Heart right ventricle (tissue), 2 donors: Measurements from ENCODE around the genes ACACA, EPOP and CISD3.

GRCh38 chr17:37406028-37407350 lies at the start of gene ACACA:
Gene ACACA (minus strand): TSS chr17:37406836.
- PRO-cap, 2 experiments, result peak in 2 of 2 experiments; most common plus-strand start chr17:37406890 (in 2); most common minus-strand start chr17:37406820 (in 2)

DNA sequence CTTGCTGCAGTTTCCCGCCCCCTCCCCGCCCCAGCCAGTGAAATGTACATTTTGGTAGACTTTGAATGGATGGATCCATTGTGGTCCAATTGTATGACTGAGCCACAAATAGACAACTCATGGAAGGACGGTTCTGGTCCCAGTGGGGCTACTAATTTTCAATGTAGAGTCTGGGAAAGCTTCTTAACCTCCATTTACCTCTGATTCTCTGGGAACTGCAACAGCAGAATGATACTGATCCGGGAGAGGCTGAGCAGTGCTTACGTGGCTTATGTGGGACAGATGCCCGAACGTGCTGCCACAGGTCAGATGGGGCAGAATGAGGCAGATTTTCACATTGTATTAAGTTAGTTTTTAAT lies 11.2 kb downstream of the DUSP14 start:
- PRO-cap, 2 experiments, result no peak in any of the 2 experiments

GRCh38 chr17:37605511-37606103 lies 3.6 kb downstream of the SYNRG start:
- PRO-cap, 2 experiments, result no peak in any of the 2 experiments

GRCh38 chr17:37671176-37671786 lies 28.0 kb upstream of the DDX52 start:
- PRO-cap, 2 experiments, result no peak in any of the 2 experiments

- PRO-cap, 2 experiments, result no peak in any of the 2 experiments
These were observed 40.3 kb upstream of the DDX52 start for GRCh38 chr17:37683469-37684013.

DNA sequence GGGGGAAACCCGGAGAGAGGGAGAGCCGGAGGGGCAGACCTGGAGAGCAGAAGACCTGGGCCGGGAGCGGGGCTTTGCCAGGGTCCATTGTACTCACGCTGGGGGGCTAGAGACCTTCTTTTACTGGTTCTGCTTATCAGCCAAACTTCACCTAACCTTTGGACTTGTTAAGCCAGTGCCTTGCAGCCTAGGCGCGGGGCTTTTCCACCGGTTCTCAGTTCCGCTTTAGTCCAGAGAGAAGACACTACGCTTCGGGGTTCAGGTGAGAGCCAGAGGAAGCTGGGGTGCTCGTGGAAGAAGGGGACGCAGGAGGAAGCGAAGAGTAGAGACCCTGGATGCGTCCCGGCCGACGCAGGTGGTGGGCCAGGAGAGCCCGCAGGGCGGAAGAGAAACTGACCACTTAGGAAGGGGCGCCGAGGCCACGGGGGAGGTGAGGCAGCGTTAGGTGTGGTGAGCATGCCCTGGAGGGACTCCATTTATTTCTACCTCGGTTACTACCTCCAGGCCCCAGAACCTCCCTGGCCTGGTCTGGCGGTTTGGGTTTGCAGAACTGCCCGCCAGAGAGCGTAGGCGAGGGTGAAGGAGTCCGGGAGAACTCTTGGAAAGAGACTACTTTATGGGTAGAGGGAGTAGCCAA lies 411 bp upstream of the HNF1B start:
- PRO-cap, 2 experiments, result no peak in any of the 2 experiments

DNA sequence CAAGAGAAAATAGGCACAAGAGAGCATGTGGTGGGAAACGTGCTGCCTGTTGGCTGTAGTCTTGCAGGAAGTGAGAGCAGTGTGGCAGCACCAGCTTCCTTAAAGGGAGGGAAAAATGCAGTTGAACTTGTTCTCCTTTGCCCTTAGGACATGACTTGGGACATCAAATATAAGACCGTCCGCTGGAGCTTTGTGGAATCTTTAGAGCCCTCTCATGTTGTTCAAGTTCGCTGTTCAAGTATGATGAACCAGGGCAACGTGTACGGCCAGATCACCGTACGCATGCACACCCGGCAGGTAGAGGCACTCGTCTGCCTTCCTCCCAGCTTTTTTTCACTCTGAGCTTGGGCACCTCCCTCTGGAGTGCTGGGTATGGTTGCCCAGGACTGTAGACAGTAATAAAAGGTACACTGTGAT lies 23.3 kb downstream of the GPR179 start:
- PRO-cap, 2 experiments, result no peak in any of the 2 experiments

DNA sequence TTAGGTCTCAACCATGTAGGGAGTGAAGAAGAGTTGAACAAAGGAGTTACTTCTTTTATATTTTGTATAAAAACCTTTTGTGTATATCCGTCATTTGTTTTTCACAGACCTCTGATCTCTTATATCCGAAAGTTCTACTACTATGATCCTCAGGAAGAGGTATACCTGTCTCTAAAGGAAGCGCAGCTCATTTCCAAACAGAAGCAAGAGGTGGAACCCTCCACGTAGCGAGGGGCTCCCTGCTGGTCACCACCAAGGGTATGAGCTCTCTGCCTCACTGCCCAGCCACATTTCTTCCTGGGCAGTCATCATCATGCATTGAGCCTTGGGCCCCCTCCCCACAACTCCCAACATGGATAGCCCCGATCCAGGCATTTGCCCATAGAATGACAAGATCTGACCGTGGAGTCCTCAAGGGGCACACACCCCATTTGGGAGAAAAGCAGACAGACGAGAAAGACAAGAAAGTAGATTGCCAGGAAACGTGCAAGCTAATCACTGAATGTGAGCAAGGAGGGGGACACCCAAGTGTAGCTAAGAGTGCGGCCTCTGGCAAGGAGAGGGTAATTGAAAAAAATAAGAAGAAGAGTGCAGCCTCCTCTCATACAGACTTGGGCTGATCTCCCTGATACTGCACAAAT lies 32.4 kb upstream of the ARHGAP23 start:
- PRO-cap, 2 experiments, result no peak in any of the 2 experiments

- PRO-cap, 2 experiments, result no peak in any of the 2 experiments
These were observed 35.9 kb downstream of the ARHGAP23 start for GRCh38 chr17:38464198-38464581.

DNA sequence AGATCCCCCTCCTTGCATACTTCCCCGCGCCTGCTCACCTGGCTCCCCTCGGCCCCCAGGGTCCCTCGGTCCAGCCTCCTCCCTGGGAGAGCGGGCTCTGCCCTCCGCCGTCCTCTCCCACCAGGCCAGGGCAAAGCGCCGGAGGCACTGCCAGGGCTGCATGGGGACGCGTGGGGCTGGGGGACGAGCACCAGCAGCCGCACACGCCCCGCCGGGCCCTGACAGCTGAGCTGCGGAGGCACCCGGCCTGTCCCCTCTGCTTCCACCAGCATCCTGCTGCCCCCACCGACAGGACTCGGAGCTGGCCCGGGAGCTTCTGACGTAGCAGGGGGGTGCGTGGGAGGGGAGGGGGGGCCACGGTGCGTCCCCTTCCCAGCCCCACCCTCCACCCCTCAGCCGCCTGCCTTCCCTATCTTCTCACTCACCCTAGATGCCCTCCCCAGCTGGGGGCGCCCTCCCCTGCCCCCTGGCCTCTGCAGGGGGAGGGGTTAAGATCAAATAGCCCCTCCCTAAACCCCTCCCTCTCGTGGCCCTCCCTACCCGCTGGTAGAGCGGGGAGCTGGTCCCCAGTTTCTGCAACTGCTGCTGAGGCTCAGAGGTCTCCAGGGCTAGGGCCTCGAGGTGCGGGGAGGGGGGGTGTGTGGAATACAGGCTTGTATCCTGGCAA lies 1.2 kb downstream of the SRCIN1 start:
- PRO-cap, 2 experiments, result peak in 1 of 2 experiments; most common minus-strand start position 275 of the sequence (in 1)

GRCh38 chr17:38614074-38614621 lies 8.4 kb upstream of the SRCIN1 start:
- PRO-cap, 2 experiments, result no peak in any of the 2 experiments

GRCh38 chr17:38674807-38675462 lies at the start of gene EPOP:
Gene EPOP (minus strand): TSS chr17:38674957.
- PRO-cap, 2 experiments, result peak in 2 of 2 experiments; most common plus-strand start chr17:38675088 (in 1); most common minus-strand start chr17:38674949 (in 2)

DNA sequence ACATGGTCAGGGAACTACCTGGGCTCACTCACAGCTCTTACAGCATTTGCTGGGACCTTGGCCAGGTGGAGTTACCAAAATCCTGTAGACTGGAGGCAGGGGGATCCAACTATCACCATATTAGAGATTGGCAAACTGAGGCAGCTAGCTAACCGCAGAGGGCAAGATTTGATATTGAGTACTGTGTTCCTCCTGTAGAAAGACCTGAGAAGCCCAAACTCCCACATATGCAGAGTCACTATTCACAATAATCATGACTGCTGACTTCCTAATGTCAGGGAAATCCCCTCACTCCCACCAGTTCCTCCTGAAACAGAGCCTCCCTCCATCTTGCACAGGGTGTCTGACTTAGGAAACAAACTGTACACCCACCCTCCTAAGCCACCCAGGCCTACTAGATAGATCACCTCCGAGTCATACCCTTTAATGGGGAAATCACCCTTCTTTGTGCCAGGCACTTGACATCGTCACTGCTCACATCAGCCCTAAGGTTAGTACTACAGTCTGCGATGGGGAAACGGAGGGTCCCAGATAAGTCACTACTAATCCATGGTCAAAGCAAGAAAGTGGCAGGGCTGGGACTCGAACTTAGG lies 3.7 kb upstream of the MLLT6 start:
- PRO-cap, 2 experiments, result no peak in any of the 2 experiments

DNA sequence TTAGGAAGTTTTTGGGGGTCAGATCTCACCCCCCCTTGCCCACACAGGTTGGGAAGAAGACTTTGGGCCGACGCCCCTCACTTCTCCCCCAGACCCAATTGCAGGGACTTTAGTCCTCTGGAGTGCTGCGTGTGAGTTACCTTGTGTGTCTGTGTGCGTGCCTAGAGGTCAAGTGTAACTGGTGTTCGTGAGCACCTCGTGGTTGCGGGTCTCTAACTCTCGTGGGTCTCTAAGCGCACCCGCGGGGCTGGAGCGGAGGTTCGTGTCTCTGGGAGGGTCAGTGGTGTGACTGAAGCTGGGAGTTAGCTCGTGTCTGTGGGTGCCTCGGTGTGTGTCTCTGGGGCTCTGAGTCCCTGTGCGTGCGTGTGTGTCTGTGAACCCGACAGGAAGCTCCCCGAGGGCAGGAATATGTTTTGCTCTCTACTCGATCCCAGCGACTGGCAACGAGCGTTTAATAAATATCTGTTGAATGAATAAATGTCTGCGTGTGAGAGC lies 756 bp upstream of the MLLT6 start:
- PRO-cap, 2 experiments, result no peak in any of the 2 experiments

DNA sequence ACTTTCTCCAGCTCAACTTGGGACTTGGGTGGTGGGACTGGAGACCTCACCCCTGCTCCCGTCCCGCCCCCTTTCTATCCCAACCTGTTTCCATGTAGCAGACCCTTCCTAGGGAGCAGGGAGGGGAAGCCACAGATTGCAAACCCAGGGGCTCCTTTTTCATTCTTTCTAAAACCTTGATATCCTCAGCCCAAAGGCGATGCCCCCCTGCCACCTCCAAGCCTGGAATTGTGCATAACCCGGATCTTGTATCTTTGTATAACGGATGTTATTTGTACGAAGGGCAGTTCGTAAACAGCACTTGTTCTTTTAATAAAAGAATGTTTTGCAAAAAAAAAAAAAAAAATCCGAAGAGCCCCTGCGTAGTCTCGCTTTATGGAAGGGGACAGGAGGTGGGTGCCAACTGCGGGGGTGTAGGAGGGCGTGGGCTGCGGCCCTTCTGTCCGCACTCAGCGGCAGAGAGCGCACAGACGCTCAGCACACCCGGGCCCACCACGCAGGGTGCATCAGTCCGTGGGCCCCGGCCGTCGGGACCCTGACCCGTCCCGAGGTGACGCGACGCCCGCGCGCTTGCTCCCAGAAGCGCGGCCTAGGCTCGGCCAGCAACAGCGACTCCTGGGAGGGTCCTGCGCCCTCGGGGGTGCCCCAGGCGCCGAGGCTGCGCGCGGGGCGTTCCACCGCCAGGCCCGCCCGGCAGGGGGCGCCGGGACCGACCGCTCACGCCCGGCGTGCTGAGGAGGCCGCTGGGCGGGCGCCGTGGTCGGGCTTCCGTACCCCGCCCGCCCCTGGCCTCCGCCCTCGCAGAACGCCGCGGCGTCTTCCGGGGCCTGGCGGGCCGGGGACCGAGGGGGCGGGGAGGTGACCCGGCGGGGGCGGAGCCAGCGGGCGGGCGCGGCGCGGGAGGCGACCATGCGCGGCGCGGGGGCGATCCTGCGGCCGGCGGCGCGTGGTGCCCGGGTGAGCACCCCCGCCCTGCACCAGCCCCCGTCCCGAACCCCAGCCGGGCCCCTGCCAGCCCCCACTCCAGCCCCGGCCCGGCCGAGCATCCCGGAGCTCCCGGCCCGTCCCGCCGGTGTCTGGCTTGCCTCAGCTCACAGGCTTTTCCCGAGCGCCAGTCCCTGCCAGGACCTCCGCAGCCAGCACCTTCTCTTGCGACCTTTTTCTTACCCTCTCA lies at the start of gene CISD3:
TSS of gene CISD3 (plus strand) at position 892 of the 1,174 bp plus-strand sequence.
- PRO-cap, 2 experiments, result peak in 2 of 2 experiments; most common plus-strand start position 609 of the sequence (in 1); most common minus-strand start position 614 of the sequence (in 1)

- PRO-cap, 2 experiments, result no peak in any of the 2 experiments
These were observed 607 bp upstream of the PCGF2 start for GRCh38 chr17:38748723-38749162.

DNA sequence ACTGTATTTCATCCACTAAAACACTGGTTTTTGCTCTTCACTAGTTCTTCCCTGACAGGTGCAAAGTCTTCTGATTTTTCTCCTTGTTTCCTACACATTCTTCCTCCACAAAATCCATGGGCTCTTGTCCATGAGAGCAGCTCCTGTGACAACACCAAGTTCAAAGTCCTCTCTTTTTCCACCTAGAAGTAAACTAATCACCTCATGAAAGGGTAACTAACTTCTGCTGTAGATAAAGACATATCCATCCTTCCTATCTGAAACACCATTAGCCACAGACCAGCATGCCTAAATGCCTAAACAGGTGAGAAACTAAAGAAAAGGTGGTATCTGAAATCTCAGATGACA lies 2.9 kb downstream of the PIP4K2B start:
- PRO-cap, 2 experiments, result no peak in any of the 2 experiments

DNA sequence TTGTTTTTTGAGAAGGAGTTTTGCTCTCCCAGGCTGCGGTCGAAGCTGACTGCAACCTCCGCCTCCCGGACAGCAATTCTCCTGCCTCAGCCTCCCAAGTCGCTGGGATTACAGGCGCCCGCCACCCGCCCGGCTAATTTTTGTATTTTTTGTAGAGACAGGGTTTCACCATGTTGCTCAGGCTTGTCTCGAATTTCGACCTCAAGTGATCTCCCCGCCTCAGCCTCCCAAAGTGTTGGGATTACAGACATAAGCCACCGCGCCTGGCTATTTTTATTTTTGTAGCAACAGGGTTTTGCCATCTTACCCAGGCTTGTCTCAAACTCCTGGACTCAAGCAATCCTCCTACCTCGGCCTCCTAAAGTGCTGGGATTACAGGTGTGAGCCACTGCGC lies 844 bp upstream of the CWC25 start:
- PRO-cap, 2 experiments, result no peak in any of the 2 experiments

GRCh38 chr17:39026921-39027390 lies 59.8 kb upstream of the FBXO47 start:
- PRO-cap, 2 experiments, result peak in 1 of 2 experiments; most common plus-strand start chr17:39027274 (in 1); most common minus-strand start chr17:39027275 (in 1)

DNA sequence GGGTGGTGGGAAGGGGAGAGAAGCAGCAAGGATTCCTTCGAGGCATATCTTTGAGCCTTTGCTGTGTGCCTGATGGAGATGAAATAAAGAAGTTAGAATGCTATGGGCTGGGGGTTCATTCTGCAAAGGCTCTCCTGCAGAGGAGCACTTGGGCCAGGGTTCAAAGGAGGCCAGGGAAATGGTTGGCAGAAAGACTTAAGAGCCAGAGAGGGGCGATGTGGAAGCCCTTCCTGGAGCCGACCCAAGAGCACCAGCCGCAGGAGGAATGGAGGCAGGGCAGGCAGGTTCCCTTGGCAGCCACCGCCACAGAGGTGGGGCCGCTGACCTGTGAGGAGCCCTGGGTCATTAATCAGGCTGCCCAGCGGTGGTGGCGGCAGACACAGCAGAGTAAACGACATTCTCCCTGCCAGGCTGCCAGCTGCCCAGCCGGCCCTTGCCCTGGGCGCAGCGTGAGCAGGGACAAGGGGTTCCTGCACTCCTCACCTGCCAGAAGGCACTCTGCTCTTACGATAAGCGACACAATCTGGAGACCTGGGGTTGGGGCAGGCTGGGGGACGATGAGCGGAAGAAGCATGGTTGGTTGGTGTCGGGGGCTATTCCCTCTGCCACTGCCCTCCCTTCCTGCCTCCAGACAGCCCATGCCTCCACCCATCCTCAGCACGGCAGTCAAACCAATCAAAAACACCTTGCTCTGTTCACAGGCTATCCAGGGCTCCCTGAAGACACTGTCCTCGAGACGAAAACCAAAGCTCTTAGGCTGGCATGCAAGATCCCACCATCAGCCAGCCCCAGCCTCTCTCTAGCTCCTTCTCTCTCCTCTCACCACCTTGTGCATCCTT lies 40.9 kb downstream of the PLXDC1 start:
- PRO-cap, 2 experiments, result no peak in any of the 2 experiments